ENCODE results near the gene ADAMTS17.

DNA sequence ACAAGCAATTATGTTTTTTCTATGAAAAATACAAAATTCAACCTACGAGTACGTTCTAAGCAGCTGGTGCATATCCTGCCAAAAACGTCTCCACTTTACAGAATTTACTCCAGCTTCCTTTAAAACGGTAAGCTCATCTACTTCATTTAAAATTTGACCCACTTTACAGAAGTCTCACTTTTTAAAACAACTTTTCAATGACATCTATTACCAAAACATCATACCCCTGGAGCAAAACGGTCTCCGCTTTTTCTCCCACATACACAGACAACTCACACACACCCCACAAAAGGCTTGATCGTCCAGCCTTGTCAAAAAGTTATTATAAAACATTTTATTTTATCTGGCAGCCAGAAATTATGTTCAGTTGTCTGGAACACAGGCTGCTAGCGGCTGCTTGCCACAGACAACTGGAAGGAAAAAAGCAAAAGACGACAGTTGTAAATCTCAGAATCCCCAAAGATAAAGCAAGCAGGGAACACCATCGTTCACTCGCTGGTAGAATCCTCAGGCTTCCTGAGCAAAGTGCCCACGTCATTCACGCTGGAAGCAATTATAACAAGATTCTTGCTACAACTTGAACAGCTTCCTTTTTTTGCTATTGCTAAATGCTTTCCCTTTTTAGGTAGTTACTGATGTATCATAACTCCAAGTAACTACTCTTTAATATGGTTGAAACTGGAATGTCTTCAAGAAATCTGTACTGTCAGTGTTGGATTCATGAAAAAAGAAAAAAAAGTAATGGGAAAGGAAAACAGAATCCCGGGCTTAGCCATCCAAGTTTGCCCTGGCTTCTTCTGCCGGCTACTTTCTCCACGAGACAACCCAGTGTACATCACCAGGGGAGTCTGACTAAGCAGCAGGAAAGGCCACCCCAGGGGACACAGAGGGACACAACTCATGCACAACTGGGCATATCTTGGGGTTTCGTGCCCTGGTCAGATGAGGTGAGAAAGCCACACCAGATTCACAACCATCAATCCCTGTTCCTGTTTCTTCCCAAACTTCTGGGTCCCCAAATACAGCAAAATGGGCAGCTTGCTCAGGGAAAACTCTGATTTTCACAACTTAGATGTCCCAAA, 33.5 kb downstream of the ADAMTS17 start:
- PRO-cap, result no peak

GRCh38 chr15:100341799-100342553, at the start of gene ADAMTS17:
Gene ADAMTS17, minus strand, starts transcription at chr15:100341975.
- PRO-cap, result unidirectional peak, minus-strand start at chr15:100342001

DNA sequence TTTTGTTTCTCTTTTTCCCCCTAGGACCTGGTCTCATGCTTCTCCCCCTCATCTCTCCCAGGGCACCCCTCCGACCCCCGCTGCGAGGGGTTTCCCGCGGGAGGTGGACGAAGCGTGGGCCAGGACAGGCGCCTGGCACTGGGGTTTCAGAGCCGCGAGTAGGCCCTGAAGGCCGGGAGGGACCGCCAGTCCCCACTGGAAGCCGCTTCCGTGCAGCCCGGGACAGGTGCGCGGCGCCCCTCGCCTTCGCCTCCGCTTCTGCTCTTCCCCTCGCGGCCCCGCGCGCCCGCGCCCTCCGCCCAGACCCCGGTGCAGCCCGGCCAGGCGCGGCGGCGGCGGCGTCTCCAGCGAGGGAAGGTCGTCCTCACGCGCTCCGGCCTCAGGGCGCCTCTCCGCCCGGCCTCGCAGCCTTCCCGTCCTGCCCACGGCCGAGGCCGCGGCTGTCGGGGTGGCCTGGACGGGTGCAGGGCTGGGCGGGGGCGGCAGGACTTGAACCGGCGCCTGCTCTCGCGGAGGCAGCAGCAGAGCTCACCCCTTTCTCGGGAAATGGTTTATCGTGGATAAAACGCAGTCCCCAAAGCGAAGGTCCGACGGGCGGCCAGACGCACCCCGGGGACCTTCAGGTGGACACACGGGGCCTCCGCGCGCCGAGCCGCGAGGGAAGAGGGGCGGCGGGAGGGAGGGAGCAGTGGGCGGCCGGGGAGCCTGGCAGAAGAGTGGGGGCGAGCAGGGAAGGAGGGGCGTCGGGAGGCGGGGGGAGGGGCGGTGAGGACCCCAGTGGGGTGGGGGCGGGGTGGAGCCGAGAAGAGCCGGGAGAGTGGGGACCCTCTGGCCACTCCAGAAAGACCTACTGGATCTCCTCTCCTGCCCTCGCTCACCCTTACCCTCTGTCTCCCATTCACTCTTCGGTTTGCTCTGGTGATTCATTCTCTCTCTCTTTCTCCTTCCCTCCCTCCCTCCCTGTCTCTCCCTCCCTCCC, 31.7 kb upstream of the ADAMTS17 start:
- PRO-cap, result no peak

DNA sequence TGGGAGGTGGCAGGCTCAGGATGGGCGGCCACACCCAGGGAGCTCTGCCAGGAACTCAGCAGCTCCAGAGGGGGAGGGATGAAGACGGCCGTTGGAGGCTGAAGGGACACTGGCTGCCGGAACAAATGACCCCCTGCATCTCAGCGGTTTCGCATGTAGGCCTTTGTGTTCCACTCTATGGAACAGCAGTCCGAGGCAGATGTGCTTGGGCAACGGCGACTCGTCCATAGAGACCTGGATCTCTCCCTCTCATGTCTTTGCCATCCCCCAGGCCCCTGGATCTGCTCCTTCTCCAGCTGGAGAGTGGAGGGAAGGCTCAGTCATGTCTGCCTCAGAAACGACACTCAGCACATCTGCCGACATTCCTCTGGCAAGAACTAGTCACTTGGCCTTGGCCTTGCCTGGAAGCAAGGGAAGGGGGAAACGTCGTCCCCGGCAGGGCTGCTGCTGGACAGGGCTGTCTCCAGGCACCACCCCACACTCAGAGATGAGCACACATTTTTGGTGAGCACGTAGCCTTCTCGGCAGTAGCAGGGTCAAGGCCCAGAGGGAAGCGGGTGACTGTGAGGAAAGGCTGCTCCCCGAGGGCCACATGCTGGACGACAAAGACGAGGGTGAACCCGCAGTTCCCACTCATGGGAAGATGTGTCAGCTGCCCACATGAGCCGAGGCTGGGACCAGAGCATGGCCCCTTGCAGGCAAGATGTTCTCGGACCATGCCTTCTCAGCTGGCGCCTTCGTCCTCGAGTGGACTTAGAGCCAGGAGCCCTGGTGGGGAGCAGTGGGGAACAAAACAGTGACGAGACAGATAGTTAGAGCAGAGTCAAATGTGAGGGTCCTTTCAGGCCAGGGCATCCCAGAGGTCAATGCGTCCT, 83.9 kb downstream of the ASB7 start:
- PRO-cap, result no peak

DNA sequence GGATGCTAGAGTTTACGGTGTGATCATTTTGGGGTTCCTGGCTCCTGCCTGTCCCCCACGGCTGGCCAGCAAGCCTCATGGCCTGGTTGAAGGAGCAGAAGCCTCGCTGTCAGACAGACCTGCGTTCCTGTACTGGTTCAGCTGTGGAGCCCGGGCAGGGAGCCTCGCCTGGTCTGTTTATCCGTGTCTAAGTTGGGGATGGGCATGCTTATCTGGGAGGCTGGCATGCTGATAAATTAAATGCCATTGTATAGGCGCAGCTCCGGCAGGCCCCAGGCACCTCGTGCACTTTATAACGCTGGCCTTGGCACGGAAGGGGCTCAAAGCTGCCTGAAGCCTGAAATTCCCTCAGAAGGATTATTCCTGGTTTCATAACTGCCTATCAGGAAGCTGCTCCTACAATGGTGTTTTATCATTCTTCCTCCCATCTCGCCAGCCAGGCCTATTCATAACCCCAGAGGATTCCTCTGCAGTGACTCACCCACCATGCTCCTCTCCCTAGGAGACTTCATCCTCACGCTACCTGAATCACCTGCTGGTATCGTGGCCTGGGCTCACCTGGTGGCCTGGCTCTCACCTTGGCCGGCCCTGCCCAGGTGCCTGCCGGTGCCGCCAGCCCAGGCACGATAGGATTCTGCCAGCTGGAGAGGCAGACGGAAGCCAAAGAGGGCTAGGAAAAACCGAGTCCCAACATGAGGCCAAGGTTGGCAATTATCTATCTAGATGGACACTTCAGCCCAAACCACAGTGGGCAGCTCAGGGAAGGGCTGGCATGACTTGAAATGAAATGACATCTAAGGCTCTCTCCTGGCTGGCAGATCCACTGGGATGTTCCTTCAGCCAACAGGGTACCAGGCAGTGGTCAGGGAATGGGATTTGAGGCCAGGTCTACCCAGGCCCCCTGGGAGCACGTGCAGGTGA, 111.1 kb downstream of the ASB7 start:
- PRO-cap, result no peak

- PRO-cap, result no peak
Observed at GRCh38 chr15:100715869-100716237, 113.5 kb downstream of the ASB7 start.

- PRO-cap, result no peak
Observed at GRCh38 chr15:100919657-100920023, 483 bp downstream of the LRRK1 start.

GRCh38 chr15:101023916-101024599, 104.9 kb downstream of the LRRK1 start:
- PRO-cap, result no peak

GRCh38 chr15:101027113-101027972, 108.2 kb downstream of the LRRK1 start:
- PRO-cap, result no peak

- PRO-cap, result no peak
Observed at GRCh38 chr15:101067732-101068133, 148.6 kb downstream of the LRRK1 start.

DNA sequence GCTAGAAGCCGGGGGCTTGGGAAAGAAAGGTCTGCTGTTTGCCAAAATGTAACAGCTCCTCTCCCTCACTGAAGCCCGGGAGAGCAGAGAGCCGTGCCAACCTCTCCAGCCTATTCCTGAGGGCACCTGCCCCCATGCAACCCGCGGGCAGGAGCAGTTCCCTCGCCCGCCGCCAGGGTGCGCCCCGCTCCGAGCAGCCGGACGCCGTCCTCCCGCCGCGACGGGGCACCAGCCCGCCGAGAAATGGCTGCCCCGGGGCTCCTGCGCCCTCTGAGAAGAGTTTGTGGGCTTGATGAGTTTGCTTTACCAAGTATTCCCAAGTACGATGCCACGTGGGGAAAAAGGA, 163.1 kb downstream of the CHSY1 start:
- PRO-cap, result no peak

DNA sequence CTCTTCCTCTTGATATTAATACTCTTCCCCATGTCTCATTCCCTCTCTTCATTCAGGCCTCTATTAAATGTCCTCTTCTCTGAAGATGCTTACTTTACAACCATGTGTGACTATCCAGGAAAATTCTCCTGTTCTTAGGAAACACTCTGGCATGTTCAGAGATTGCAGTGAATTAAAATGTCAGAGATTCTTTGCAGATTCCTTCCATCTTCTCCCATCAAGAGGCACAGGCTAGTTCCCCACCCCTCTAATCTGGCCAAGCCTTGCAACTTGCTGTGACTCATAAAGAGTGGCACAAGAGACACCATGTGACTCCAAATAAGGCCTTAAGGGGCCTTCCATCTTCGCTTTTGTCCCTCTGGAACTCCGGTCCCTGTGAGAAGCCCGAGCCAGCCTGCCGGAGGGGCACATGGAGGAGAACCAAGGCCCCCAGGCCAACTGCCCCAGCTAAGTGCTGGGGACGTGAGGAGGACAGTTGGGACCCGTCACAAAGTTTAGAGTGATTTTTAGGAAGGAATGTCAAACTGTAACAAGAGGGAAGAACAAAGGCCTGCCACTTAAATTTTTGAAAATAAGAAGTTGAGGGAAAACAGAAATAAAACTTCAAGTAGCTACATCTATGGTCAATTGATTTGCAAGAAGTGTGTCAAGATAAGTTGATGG, 128.3 kb downstream of the CHSY1 start:
- PRO-cap, result no peak

DNA sequence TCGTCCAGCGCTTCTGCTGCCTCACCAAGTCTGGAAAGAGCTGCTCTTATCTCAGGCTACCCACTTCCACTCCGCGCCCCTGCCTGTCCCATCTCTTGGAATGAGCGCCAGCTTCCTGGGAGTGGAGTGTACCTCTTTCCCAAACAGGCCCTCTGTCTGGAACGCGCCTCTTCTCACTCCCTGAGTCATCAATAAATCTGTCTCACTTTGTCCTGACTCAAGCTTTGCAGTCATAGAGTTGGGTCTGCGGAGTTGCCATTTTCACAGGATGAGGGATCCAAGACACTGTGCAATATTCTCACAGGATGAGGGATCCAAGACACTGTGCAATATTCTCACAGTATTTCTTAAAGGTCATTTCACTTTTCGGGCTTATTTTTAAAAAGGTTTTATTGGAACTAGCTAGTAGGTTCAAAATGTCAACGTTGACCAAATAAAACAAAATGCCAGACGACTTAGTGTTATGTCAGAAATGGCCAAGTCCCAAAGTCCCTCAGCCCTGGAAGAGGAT, 81.2 kb downstream of the CHSY1 start:
- PRO-cap, result no peak

GRCh38 chr15:101188601-101189688, 62.9 kb downstream of the CHSY1 start:
- PRO-cap, result bidirectional peak, plus-strand start at chr15:101189445, minus-strand start at chr15:101189288

GRCh38 chr15:101368378-101368753, 73.3 kb upstream of the SNRPA1 start:
- PRO-cap, result no peak

DNA sequence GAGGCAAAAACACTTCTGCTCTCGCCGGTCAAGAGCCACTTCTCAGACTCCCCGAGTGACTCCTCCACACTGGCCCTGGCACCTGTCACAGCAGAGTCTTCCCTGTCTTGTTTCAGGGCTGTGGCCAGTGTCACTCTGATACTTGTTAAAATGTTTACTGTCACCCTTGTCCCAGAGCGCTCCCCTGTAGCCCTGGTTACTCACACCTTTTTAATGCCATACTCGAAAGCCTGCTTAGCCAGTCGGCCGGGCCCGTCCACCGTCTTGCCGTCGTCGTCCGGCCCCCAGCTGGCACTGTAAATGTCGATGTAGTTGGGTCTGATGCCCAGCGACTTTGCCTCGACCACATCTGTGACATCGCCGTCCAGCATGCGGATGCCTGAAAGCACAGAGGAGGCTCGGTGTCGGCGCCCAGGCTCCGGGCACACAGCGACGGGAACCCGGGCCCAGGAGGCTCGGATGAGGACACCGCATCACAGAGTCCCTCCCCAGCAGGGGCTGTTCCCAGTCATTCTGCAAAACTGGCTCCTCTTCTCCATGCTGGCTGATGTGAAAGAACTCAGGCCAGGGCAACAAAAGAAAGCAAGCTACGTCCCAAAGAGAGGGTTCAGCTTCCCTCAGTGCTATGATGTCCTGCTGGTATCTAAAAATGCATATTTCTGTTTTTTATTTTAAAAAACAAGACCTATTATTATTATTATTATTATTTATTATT, 91.2 kb downstream of the PCSK6 start:
- PRO-cap, result no peak

- PRO-cap, result no peak
Observed at GRCh38 chr15:101438209-101439107, 51.0 kb downstream of the PCSK6 start.

DNA sequence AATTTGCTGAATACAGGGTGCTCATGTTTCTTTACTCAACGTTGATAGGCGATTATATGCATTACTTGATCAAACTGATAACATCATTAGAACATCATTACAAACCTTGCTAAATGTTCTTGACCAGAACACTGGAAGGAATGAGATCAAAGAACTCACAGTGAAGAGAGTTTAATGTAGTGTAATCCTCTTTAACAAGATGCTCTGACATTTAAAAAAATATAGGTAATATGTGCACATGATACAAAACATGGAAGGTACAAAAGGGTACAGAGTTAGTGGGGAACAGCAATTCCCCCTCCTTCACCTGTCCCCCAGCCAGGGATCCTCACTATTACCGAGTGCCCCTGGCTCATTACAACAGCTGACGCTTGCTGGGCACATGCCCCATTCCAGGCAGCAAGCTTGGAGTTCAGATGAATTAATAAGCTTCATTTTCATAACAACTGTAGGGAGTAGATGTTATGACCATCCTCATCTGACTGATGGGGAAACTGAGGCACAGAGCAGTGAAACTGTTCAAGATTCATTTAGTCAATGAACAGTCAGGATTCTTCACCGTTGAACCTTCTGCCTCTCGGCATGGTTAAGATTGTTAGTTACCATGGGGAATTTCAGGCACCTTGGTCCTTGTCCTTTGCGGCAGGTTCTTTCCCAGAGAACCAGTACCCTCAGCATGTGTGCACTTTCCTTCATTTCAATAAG, 41.2 kb downstream of the PCSK6 start:
- PRO-cap, result no peak

DNA sequence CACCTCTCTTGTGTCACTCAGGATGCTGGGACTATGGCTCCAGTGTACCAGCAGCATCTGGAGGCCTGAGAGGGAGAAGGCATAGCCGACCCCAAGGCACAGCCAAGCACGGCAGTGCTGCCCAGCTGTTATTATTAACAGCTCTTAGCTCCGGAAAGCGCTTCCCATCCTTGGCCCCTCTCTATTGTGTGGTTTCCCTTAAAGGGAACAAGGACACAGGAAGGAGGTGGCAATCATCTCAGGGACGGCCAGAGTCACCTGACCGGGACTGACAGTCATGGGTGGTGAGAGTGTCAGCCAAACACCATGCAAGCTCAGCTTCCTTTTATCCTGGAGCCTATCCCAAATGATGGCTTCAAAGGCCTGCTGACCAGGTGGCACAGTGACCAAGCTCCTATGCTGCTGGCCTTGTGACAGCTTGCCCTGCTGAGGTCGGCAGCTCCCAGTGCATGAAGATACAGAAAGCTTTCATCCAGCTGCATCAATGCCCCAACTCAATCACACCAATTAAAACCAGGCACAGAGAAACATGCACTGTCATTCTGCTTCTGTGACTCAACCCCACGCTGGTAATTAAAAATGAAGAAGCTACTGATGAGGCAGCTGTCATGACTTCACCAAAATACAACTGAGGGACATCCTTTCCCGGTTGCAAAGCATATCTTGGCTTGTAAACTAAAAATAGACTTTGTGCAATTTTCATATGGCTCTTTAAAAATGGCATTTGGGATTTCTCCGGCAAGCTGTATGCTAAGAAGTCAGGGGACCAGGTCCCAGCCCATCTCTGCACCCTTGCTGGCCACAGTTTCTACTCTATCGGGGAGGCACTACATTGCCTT, 34.1 kb downstream of the PCSK6 start:
- PRO-cap, result no peak

GRCh38 chr15:101487076-101487393, 2.5 kb downstream of the PCSK6 start:
- PRO-cap, result no peak

Data from right cardiac atrium (tissue), 1 donor.